Neural cell (in vitro differentiated cells): ENCODE results near the genes SRBD1 and PRKCE.

DNA sequence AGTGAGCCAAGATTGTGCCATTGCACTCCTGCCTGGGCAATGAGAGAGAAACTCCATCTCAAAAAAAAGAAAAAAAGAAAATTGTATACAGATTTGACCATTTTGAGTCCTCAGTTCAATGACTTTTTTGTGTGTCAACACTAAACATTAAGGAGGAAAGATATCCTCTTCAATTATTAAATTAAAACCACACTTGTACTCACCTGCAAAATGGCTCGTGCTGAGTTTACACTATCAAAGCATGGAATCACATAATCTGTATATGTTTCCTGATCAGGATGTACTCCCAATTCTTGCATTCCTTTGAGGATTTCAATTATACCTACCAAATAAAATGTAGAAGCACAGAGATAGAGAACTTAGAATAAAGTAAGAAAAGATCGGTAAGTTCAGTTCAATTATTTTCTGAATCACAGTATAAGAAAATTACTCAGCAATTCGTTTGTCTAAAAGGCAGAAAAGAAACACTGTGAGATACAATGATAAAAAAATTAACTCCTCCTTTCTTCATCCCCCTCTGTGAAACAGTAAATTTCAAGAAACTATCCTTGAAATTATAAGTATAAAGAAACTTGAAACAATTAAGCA is 32.3 kb downstream of the LRPPRC start:
- RAMPAGE, long total RNA: no peak

GRCh38 chr2:43973366-43973965 is 22.3 kb downstream of the LRPPRC start:
- RAMPAGE, long total RNA: no peak

GRCh38 chr2:44203372-44204091 is 34.9 kb downstream of the PPM1B start:
- RAMPAGE, long total RNA: no peak

GRCh38 chr2:44221057-44221565 is 52.4 kb downstream of the PPM1B start:
- RAMPAGE, long total RNA: no peak

DNA sequence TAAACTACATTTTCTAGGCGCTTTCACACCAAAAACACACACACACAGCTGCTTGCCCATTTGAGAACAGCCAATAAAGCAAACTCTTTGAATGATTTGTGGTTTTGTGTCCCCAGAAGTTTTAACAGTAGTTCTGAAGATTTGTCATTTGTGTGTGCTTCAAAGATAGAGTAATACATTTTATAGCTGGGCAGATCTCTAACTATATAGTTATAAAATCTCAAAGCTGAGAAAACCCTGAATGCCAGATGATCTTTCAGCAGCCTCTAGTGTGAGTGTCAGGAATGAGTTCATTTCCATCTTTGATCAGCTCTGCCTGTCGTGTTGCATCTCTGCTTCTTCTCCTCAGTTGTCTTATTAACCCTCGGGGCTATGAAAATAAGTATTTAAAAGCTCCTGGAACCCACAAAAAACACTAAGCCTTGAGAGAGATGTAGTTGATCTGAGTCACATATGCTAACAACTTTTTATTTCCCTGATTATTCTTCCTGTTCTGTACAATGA is 30.1 kb upstream of the SLC3A1 start:
- RAMPAGE, long total RNA: no peak

DNA sequence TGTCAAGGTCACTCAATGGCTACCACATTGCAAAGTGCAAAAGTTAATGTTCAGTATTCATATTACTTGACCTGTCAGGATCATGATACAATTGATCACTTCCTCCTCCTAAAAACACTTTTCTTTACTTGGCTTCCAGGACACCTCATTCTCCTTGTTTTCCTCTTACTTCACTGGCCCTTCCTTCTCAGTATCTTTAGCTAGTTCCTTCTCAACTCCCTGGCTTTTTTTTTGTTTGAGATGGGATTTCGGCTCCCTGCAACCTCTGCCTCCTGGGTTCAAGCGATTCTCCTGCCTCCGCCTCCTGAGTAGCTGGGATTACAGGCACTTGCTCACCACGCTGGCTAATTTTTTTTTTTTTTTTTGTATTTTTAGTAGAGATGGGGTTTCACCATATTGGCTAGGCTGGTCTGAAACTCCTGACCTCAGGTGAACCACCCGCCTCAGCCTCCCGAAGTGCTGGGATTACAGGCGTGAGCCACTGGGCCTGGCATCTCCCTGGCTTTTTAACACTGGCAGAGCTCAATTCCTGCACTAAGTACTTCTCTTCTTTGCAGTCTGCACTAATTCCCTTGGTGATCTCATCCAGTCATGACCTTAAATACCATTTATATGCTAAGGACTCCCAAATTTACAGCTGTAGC is 10.4 kb downstream of the PREPL start:
- RAMPAGE, long total RNA: no peak

GRCh38 chr2:44399514-44399934 is 37.8 kb downstream of the CAMKMT start:
- RAMPAGE, long total RNA: no peak

DNA sequence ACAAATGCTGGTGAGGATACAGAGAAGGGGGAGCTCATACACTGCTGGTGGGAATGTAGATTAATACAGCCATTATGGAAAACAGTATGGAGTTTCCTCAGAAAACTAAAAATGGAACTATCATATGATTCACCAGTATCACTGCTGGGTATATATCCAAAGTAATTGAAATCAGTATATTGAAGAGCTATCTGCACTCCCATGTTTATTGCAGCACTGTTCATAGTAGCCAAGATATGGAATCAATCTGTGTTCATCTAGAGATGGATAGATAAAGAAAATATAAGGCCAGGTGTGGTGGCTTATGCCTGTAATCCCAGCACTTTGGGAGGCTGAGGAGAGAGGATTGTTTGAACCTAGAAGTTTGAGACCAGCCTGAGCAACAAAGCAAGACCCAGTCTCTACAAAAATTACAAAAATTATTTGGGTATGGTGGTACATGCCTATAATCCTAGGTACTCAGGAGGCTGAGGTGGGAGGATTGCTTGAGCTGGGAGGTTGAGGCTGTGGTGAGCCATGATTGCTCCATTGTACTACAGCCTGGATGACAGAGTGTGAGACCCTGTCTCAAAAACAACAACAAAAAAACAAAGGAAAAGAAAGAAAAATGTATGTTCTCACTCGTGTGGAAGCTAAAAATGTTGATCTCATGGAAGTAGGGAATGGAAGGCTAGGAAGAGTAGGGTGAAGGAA is 106.8 kb downstream of the CAMKMT start:
- RAMPAGE, long total RNA: no peak

DNA sequence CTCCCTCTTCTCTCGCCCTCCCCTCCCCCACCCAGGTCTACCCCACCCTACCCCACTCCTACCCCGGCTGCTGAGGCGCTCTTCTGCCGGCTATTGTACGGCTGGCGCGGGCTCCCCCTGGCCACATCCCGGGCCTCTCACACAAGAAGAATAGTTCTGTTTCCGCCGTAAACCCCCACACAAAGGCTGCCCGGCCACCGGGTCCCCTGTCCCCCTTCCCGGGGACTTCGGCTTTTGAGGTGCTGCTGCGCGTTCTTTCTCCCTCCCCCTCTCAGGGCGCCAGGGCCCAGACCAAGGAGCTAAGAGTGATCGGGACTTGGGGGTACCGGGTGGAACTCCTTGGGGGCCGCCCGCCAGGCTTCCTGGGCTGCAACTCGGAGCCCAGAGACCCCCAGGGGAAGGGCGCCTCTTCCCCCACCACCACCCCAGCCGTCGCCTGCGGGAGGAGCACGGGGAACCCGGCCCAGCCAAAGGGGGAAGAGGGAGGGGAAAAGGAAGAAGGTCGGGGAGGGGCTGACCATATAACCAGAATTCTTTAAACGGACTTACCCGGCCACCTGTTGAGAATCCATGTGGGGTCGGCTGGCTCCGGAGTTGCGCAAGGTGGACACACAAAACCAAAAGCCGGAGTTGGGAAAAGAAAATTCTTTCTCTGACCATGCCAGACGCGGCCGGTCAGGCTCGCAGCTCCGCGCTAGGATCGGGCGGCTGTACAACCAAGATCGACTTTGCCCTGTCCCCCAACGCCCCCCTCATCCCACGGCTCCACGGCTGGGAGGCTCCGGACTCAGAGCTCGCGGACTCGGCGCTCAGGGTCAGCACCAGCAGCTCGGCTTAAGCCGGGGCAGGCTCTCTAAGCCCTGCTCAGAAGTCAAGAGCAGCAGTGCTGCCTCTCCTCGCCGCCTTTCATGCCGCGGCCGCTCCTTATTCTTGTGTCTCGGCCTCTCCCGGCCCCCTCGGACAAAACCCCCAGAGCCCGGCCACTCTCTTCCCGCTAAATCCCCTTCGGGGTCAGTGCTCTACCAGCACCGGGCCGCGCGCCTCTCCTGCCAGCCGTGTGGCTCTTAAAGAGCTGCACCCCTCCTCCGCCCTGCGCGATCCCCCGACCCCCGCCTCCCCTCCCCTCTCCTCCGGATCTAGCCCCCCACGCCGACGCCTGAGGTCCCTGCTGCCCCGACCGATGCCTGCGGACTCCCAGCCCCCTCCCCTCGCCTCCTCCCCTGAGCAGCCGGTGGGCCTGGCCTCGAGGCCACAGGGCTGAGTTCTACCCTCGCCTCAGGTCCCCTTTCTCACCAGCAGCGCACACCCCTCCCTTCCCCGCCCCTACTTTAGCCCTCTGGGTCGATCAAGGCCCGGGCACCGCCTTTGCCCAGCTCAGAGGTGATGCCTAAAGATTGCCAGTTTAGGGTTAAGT is 6.3 kb upstream of the SIX3 start:
- RAMPAGE, long total RNA: start-site peak on the minus strand centred at position 1,048 of the sequence, 23 bp wide, 93 and 43 reads in 2 replicates

DNA sequence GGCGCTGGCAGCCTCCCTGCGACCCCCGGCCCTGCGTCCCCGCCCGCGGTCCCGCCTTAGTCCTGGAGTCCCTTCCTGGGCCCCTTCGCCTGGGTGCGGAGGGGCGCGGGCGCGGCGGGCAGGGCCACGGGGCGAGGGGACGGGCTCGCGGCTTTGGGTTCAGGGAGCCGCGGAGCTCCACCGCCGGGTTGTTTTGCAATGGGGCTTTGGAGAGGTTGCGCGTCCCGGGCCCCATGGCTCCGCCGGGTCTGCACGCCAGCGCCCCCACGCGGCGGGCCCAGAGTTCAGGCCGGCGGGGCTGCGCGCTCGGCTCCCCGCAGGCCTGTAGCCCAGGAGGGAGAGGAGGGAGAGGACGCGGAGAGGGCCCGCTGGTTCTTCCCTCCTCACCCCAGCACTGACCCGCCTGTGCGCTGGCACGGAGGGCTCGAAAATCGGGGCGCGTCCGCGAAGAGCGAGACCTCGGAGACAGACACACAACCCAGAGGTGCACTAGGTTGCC is 4.8 kb upstream of the SIX2 start:
- RAMPAGE, long total RNA: no peak

- RAMPAGE, long total RNA: no peak
Measured at GRCh38 chr2:45179959-45180563, 170.8 kb upstream of the SIX2 start.

DNA sequence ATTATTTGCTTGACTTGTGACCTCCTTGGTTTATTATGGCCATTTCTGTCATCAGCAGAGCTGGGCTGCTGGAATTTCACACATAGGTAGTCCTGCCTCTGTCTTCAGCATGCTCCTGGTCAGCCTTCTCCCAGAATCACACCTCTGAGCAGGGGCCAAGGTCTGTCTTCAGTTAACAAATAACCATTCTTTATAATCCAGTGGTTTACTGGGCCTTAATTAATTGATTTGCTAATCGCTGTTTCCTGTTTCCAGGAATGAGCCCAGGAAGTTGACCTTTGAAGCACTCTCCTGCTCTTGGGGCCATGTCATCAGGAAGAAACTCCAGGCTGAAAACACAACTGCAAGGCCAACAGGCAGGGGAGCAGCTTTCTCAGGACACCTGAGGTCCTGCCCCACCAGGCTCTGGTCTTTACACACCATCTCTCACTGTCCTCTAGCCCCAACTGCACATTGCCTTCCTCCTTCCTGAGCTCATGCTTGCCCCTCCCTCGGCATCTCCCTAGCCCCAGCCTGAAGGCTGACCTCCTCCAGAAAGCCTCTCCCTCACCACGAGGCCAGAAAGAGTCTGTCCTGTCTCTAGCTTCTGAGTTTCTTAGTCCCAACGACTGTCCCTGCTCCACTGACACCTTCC is 278.4 kb downstream of the SRBD1 start:
- RAMPAGE, long total RNA: no peak

DNA sequence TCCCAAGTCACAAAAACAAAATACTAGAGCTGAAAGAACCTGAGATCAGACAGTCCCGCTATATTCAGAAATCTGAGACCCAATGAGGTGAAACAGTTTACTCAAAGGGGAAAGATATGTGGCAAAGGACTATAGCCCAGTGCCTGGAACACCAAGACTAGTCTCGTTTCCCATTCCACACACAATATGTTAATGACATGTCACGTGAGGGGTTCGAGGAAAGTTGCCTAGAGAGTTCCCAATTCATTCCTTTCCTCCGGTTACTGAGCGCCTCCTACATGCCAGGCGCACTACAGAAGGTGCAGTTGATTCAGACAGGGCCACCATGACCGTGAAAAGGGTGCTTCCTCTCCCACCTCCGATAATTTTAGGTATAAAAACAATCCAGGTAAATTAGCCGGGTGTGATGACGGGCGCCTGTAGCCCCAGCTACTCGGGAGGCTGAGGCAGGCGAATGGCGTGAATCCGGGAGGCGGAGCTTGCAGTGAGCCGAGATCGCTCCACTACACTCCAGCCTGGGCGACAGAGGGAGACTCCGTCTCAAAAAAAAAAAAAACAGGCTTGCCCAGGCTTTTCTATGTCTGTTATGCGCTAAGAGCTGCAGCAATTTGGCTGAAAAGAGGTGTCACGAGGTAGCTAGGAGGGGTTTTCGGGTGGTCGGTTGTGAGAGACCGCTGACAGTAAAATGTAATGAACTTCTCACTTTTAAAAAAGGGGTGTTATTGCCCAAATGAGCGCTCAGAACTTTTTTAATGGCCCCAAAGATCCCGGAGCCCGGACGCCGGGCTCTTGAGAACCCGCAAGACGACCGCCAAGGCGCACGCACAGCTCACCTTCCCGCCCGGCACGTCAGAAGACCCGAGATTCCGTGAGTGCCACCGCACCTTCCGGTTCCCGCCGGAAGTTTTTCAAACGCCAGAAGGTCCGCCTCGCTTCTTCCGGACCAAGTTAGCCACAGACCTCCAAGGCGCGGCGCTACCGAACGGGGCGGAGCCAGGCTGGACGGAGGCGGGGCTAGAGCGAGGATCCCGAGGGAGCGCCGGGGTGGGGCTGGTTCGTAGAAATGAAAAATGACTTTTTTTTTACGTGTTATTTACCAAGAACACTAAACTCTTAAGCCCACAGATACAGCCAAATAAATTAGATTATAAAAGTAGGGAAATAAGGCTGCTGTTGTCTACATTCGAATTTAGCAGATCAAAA is at the start of gene SRBD1:
TSS of gene SRBD1 (minus strand) at position 882 of the 1,203 bp plus-strand sequence.
- RAMPAGE, long total RNA: start-site peak on the minus strand centred at position 872 of the sequence, 35 bp wide, 329 and 1,224 reads in 2 replicates

DNA sequence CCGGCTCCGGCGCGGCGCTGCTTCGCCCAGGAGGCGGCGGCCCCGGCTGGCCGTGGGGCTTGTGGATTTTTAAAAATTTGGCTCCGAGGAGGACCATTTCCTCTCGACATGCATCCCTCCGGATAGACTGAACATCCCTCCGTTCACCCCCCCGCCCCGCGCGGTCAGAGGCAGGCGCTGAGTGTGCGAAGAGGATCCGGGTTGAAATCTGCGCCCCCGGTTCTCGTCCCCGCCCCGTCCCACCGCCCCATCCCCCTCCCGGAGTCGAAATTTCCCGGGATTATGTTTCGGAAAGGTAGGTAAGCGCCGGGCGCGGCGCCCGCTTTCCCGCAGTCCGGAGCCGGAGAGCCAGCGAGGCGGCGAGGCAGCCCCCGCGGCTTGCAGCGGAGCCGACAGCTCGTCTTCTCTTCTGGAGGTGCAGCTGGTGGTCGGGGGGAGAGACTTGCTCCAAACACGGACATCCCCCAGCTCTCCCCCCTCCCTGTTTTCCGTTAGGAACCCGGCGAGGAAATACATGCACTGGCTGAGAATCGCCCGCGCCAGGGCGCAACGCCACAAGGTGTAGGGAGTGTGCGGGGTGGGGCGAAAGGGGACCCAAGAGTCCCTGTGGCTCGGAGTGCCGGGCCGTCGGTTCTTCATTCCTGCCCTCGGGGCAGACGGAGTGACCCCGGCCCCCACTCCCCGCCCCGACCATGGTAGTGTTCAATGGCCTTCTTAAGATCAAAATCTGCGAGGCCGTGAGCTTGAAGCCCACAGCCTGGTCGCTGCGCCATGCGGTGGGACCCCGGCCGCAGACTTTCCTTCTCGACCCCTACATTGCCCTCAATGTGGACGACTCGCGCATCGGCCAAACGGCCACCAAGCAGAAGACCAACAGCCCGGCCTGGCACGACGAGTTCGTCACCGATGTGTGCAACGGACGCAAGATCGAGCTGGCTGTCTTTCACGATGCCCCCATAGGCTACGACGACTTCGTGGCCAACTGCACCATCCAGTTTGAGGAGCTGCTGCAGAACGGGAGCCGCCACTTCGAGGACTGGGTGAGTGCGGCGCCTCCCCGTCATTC is at the start of gene PRKCE:
TSS of gene PRKCE (plus strand) at position 267 of the 1,066 bp plus-strand sequence.
- RAMPAGE, long total RNA: no peak

DNA sequence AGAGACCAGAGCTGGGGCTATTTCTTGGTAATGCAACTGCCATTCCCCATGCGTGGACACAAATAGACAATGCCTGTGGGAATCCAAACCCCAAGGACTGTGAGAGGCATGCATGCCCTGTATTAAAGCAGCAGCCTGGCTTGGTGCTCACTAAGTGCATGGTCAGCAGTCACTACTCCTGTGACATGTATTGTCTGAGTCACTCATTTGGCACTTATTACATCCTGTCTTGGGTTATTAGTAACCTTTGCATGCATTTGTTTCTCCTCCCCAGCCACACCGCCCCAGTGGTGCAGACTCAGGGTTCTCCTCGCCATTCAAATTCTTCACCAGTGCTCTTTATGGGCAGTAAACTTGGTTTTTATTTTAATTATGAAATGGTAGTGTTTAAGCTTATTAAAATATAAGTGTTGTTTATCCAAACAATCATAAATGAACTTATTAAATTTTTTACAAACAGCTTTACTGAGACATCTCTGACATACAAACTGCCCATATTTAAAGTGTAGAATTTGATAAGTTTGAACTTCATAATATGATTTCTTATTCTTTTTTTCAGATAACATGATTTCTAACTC is 30.3 kb downstream of the PRKCE start:
- RAMPAGE, long total RNA: no peak

- RAMPAGE, long total RNA: no peak
Measured at GRCh38 chr2:45759162-45760404, 108.1 kb downstream of the PRKCE start.

DNA sequence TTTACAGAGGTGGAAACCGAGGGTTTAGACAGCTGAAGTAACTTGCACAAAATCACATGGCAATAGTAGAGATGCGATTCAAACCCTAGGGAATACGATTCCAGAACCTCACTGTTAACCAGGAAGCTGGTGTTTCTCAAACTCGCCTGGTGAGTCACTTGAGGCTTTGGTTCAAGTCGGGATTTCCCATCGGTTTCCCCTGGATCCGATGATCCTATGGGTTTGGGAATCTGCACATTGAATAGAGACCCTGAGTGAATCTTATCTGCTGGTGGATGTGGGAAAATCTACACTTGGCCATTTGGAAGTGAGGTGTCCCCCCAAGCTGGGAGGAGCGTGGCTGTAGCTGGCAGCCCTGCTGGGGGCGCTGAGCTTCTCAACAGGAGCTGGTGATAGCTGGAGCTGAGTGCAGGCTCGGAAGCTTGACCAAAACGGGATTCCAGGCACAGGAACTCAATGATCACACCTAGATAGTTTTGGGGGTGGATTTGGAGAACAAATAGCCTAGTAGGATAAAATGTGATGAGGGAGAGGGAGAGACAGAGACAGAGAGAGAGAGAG is 135.4 kb downstream of the PRKCE start:
- RAMPAGE, long total RNA: no peak

- RAMPAGE, long total RNA: no peak
Measured at GRCh38 chr2:45833651-45834345, 182.3 kb downstream of the PRKCE start.

DNA sequence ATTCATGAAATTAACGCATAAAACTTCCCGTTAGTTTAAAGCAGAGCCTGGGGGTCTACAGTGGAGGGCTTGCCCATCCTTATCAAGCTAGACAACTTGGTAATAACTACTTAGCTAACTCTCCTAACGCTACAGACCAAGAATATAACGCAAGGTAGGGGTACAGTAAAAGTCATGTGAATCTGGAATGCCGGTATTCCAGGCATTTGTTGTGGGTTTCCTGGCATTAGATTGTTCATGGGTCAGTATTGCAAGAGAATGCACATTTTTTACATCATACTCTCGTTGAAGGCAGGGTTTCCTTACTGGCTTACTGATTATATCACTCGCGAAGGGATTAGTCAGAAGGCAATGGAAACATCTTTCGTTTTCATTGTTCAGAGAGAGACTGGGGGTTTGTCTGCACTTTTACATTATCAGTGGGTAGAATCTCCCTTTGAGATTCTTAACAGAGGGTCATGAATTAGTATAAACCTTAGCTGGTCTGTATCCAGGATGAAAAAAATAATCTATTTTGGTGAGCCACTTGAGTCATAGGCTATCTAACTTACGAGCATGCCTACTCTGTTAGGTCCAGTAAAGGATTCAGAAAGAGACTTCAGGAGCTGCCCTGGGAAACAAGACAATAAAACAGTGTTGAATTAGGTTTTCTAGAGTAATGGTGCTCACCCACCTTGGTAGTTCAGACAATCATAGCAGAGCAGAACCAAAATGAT is 229.4 kb upstream of the EPAS1 start:
- RAMPAGE, long total RNA: no peak

GRCh38 chr2:46097583-46098288 is 199.5 kb upstream of the EPAS1 start:
- RAMPAGE, long total RNA: no peak